ENCODE measurements around a stretch of chr5.

DNA sequence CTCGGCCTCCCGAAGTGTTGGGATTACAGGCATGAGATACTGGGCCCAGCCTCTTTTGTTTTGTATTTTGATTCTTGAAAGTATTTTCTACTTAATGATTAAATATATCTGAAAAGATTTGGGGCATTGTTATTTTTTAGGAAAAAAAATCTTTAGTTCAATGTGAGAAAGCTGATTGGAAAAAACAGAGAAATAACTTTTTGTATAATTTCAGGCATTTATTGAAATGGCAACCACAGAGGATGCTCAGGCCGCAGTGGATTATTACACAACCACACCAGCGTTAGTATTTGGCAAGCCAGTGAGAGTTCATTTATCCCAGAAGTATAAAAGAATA is 23.0 kb upstream of the PAIP2 start:
- PRO-cap, result no peak

GRCh38 chr5:139321670-139322094 is 20.0 kb upstream of the PAIP2 start:
- PRO-cap, result no peak

- PRO-cap, result no peak
These were observed 9.3 kb upstream of the PAIP2 start for GRCh38 chr5:139332348-139332776.

DNA sequence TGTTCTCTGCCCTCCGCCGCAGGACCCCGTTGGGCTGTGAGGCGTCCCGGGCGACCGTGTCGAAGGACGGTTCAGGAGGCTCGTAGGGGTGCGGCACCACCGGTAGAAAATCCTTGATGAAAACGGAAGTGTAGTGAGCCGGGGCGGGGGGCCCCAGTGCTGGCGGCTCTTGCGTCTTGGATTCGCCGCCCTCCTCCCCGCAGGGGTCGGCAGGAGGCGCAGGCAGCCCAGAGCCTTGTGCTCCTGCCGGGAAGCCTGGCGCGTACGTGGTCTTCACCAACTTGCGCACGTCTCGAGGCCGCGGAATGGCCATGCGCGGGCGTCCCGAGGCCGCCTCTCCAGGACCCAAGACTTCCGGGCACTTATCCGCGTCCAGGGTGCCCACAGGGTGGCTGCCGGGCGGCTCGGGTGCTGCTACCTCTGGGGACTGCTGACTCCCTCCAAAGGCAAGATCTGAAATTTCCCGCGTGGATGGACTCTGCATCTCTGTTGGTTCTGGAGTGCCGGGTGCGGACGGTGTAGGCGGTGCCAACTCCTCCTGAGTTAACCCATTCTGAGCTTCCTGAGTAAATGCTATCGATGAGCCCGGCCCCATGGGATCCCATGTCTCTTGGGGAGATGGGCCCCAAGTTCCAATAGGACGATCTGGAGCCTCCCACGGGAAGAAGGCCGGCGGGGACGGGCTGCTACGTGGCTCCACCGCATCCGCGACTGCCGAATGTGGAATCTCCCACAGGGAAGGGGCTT is 1.8 kb downstream of the PROB1 start:
- PRO-cap, result bidirectional peak, plus-strand start at position 230 of the sequence, minus-strand start at position 115 of the sequence

DNA sequence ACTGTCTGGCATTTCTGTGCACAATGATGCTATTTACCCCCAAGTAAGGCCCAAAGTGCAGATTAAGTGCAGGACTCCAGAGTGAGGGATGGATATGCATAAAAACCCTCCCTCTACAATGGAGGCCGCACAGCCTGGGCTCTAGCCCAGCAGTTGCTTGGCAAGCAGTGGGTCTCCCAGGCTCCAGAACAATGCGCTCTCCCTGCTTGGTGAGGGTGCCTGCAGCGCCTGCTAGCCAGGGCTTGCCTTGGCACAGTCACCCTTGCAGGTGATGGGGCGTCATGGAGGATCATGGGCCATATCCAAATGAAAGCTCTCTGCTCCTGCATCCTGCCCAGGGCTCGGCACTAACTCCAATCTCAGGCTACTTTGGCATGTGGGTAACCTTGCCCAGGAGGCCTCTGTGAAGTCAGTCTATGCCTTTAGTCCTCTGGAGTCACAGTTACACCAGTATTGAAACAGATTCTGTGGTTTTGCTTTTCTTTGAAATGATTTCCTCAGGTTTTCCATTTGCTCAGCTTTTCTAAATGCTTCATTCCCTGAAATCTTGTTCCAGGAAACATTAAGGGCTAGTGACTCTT is 11.5 kb upstream of the SPATA24 start:
- PRO-cap, result no peak

- PRO-cap, result no peak
These were observed 12.7 kb upstream of the SPATA24 start for GRCh38 chr5:139416597-139417019.

DNA sequence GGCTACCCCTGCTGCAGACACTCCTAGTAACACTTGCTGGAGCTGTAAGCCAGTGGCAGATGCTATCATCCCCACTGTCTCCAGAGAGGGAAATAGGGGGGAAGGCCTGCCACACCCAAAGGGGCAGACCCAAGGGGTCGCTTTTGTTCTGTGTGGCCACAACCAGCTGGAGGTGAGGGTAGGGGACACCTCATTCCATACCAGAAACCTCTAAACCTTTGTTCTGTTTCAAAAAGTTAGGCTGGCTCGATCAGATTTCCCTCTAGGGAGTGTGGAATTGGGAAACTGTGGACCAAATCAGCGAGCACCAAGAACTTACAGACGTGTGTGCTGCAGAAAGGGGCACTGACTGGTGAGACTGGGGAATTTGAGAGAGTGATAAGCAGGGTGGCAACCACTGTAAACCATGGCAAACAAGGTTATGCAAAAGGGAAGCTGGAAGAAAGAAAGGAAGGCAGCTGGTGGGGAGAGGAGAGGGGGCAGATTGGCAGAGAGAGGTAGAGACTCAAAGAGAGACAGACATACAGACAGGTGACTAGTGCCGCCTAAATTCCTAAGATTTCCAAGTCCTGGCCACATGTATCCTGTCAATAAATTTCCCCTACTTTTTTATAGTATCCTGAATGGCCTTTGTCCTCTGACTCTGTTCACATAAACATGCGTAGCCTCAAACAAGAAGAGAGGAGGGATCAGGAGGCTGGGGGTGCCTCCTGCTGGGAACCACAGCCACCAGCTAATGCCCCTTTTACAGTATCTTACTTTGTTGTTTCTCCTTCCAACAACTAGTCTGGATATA is 15.6 kb upstream of the SPATA24 start:
- PRO-cap, result no peak

DNA sequence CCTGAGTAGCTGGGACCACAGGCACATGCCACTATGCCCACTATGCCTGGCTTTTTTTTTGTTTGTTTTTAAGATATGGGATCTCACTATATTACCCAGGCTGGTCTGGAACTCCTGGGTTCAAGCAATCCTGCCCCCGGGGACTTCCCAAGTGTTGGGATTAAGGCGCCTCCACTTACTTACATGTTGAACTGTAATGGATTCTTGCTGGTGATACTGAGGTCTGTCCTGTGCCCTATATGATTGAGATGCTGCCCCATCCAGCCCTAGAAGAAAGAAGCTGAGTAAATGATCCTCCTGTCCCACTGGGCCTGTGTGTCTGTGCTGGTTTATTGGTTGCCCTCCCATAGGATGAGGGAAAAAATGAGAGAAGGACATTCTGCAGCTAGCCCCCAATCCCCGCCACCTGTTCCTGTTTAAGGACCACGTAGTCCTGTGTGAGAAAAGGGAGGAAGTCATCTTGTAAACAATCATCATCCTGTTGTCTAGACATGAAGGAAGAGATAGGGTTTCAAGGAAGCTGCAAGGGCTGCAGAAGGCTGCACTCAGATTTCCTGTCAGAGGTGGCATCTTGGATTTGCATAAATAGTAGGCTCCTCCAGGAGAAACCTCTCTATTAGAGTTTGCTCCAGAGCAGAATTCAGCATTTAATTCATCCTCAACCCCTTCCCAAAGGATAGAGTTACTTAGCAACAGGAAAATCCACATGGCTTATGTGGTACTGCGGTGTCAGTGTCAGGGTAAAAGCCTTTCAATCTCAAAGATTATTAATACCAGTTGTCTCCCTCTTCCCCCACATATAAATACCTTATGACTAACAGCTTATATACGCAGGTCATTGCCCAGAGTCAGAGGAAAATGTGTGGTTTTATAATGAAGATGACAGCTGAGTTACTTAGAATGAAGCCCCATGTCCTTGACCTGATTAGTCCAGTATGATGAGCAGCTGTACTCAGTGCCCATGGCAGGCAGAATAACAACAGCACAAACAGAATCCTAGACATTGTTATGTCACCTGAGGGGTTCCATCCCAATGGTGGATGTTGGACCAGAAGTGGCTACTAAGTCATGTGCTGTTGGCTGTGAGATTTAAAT is 4.5 kb upstream of the DNAJC18 start:
- PRO-cap, result no peak

- PRO-cap, result no peak
These were observed 951 bp downstream of the STING1 start for GRCh38 chr5:139481611-139482003.

- PRO-cap, result no peak
These were observed 9.2 kb downstream of the UBE2D2 start for GRCh38 chr5:139570273-139570743.

DNA sequence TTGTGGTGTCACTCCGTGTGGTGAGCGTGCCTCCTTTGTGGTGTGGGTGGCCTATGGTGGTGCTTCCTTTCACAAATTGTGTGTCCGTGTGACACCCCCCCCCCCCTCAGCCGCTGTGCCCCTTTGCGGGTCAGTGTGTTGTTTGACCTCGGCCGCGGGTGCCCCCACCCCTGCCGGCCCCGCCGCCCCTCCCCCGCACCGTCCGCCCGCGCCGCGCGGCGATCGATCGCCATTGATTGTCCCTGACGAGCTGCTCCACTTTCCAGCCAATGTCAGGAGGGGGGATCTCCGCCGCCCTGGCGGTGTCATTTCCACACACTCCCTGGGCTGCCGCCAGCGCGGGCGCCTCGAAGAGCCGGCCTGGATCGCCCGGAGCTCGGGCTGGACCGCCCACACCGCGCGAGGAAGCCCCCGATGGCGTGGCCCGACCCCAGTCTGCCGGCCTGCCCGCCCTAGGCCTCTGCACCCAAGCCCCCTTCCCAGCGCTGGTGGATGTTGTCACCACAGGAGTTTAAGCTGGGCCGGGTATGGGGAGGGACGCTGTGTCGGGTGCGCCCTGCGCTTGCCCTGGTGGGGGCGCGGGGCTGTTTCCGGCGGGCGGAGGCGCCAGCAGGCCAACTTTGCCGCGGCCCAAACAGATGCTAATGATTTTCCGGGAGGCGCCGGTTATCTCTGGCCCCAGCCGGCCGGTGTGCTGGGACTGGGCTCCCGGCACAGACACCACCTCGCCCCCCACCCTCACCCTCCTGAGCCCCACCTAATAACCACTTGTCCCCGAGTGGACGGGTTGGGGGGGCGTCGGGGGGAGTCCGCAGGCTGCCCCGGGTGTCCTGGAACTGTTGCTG is 10.7 kb upstream of the CXXC5 start:
- PRO-cap, result no peak

DNA sequence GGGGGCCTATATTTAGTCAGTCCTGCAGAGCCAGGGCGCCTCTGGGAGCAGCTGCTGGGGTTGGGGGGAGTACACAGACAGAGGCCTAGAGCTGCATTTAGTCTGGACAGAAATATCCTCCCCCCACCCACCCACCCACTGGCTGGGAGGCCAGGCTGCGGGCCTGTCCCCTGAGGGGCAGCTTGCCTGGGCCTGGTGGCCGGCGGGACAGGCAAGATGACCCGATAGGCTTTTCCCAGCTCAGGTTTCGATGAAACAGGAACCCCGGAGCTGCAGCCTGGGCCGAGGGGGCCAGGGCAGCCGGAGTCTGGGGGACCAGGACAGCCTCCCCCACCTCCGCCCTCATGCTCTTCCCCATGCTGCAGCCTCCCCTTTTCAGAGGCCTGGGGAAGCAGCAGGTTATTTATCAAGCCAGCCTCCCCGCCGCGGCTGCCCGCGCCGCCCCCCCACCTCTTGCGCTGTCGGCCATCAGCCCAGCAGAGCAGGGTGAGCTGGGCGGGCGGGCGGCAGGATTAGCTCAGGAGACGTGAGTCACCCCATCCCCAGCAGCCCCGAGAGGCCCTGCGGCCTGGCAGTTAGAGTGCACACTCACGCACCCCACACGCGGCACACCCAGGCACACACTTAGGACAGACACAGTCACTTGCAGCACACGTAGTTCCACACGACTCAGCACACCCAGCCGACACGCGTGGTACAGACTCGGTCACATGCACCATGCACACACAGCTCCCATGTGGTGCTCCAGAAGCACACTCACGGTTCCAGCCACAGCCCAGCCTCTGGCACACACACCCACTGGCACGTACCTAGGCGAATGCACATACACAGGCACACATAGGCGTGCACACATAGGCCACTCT is 12.8 kb downstream of the CXXC5 start:
- PRO-cap, result no peak

GRCh38 chr5:139669809-139670433 is 21.8 kb downstream of the CXXC5 start:
- PRO-cap, result bidirectional peak, plus-strand start at chr5:139670256, minus-strand start at chr5:139670073

DNA sequence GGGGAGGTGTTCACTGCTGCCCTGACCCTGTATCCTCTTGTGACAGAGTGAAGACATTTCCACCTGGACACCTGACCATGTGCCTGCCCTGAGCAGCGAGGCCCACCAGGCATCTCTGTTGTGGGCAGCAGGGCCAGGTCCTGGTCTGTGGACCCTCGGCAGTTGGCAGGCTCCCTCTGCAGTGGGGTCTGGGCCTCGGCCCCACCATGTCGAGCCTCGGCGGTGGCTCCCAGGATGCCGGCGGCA is 32.1 kb downstream of the CXXC5 start:
- PRO-cap, result no peak

GRCh38 chr5:139684456-139685586 is 36.7 kb downstream of the CXXC5 start:
- PRO-cap, result no peak

- PRO-cap, result bidirectional peak, plus-strand start at chr5:139747552, minus-strand start at chr5:139747218
These were observed 48.6 kb upstream of the PSD2 start for GRCh38 chr5:139746837-139747621.

- PRO-cap, result no peak
These were observed 108.6 kb downstream of the PSD2 start for GRCh38 chr5:139903864-139904853.

DNA sequence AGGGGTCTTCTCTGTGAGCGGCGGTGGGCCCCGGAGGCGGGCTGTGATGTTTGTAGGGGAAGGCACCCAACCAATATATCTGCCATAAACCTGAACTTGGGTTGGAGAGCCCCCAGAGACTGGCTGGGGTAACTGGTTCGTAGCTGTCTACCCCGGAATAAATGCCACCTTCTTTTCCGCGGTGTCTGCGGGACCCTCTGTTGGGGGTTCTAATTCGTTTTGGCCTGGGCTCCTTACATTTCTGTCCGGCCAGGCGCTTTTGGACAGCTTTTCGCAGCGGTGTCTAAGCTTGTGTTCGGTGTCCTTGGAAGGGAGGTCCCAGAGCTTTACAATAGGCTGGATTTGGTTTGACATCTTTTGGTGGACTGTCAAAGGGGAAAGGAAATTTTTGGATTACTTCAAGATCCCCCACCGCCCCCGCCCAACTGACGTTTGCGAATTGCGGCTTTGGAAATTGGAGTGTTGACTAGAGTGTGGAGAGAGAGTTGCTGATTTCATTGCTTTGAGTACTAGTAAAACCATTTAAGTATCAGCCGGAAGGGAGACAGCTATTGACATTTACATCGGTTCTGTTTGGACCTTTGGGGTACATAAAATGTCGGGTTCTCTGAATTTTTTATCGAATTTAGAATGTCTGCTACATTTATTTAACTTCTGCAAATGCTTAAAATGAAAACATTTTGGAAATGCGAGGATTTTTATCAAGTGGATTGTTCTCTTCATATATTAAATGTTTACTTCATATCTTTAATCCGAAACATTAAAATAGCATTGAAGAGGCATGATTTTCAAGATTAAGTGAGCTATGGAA is 4.8 kb upstream of the PURA start:
- PRO-cap, result no peak

- PRO-cap, result no peak
These were observed 44.7 kb downstream of the CYSTM1 start for GRCh38 chr5:140219641-140220063.

GRCh38 chr5:140292959-140293387 is 9.9 kb downstream of the PFDN1 start:
- PRO-cap, result no peak

Data from REH cell (cell line).